Cardiac atrium fibroblast (primary cell): ENCODE measurements around a stretch of chr1.

DNA sequence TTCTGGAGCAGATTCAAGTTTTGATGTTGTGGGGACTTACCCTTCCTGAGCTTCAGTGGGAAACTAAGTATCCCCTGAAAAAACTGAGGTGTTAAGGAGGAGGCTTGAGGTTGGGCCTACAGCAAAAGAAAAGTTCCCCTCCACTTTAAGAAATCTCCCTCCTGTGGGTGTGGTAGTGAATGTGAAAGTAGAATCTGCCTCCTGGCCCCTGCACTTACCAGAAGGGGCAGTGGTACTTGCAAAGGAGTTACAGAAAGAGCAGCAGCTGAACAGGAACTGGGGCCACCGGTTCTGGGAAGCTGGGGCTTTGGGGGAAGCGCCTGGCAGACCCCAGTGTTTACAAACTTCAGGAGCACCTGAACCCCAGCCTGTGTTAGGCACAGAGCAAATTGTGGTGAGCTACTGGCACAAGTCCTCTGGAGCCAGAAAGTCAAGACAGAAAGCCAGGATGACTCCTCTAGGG is 250.2 kb upstream of the FGGY start:
- RAMPAGE, long total RNA, result no peak

DNA sequence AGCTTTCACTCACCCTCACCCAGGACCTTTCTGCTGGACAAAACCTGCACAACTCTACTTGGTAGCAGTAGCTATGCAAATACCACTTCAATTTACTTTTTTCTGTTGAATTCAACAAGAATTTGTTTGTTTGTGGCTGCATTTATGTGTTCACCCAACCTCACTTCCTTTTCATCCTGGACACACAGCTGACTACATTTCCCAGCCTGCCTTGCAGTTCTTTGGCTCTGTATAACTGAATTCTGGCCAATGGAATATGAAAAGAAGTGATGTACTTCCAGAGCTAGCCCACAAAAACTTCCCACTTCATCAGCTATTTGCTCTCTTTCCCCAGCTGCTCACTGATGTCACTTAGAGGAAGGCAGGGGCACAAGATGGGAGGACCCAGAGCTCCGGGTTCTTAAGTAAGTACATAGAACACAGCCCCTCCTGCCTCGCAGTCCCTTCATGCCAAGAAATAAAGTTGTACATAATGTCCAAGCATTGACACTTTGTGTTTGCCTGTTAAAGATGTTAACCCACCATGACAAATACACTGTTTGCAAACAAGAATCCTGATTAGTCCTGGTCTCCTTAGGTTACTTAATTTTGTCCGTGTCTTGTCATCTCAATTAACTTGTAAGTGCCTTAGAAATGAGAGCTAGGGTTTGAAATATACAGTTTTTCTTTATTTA is 235.0 kb upstream of the FGGY start:
- RAMPAGE, long total RNA, result no peak

DNA sequence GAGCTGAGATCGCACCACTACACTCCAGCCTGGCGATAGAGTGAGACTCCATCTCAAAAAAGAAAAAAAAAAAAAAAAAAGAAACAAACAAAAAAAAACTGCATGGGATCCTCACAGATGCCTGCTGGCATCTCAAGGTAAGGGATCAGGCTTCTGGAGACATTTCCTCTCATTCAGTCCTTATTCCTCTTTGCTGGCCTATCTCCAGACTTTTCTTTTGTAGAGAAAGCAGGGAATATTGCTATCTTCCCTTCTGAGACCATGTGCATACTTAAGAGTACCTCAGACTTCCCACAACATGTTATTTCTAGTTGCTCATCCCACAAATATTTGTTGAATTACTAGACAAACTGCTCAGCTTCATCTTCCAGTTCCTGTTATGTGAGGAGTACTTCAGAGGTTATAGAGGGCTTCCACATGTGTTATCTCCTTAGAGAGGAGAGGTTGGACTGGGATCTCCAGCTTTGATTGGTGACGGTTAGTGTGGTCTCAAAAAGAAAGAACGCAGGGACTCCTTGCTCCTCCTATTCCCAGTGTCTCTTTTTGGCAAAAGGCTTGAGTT is 78.4 kb downstream of the FGGY start:
- RAMPAGE, long total RNA, result no peak

DNA sequence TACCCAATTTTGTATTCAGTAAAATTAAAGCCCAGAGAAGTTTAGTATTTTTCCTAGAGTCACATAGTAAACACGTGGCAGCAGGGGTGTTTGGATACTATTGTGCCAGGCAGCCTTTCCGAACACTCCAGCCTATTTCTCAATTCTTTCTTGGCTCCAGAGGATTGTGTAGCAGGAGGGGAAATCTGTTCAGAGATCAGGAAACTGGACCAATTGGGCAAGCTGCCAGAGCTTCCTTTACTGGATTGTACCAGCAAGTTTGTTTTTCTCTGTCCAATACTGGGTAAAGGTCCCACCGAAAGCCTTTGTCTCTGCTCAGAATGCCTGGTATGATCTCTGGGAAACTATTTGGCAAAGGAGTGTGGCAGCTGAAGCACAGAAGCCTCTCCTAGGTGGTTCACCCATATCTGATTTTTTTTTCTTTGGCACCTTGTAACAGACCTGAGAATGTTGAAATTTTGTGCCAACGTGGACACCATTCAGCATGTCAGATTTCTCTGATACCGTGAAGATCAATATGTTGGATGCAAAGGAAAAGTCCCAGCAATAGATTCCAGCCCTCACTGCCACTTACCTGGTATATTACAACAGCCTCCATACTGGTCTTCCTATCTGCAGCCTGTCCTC is 126.1 kb downstream of the FGGY start:
- RAMPAGE, long total RNA, result no peak

- RAMPAGE, long total RNA, result no peak
Measured at GRCh38 chr1:59499092-59499505, 202.2 kb downstream of the FGGY start.

DNA sequence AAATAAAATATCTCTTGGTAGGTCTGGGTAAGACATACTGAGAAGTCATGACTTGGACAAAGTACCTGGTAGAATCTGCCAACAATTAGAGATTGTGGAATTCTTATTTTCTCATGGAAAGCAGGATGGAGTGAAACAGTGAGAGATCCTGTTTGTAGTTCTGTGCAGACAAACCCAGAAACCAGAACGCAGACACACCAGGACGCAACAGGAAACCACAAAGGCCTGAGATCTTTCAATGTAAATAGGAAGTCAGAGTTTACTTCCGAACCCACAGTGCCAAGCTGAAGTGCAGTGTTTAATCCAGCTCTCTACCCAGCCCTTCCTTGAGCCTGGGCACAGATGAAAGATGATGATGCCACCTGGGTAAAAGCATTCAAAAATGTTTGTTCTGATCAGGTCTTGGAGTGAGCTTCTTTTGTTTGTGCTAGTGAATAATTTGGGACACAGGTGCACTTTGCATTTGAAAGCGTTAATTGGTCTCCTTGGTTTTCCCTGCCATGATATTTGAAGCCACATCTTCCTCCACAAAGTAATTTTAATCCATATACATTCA is 244.2 kb upstream of the HOOK1 start:
- RAMPAGE, long total RNA, result no peak

DNA sequence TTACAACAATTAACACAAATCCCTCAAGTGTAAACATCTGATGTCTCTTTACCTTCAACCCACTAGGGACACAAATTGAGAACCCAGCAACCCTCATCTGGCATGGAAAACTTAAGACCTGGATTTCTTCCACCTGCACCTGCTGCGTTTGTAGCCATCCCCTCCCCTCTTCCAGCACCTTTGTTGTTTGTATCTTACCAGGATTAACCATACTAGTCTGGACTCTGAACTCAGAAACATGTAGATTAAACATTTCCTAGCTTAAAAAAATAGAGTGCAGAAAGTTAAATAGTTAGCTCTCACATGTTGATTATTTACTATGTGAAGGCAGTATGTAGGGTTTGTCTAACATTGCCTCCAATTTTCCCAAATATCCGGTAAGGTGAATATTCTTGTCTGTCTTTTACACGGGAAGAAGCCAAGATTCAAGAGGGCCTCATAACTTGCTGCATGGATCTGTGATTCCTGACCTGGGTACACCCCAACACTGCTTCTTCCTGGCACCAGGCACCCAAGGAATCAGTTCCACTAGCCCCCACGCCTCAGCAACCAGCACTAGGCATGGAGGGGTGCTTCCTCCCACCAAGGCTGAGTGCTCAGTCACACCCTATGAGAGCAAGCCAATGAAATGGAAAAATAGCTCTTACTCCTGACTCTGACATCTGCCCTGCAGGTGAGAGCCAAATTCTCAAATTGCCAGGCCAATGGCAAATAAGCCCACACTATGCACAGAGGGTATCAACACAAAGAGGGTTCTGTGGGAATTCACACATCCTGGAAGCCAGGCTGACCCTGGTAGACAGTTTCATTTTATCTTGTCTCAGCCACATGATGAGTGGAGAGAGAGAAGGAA is 220.5 kb upstream of the HOOK1 start:
- RAMPAGE, long total RNA, result no peak

DNA sequence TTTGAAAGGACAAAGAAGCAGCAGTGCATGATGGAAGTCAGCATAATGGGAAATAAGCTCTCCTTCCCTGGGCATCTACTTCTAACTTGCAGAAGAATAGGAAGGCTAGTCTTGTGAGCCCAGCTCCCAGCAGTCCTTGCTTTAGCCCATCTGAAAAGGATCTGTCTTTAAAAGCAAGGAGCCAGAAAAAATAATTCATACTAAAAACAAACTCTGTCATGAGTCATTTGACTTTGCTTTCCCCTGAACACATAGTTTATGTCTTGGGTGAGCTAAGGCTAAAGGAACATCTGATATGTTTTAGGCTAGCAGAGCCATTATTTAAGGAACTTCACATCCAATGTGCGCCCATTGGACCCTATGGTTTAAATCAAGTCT is 111.2 kb upstream of the HOOK1 start:
- RAMPAGE, long total RNA, result no peak

GRCh38 chr1:59967096-59967725 is 40.6 kb upstream of the CYP2J2 start:
- RAMPAGE, long total RNA, result no peak

GRCh38 chr1:60489867-60490903 is 416.6 kb upstream of the C1orf87 start:
- RAMPAGE, long total RNA, result no peak

DNA sequence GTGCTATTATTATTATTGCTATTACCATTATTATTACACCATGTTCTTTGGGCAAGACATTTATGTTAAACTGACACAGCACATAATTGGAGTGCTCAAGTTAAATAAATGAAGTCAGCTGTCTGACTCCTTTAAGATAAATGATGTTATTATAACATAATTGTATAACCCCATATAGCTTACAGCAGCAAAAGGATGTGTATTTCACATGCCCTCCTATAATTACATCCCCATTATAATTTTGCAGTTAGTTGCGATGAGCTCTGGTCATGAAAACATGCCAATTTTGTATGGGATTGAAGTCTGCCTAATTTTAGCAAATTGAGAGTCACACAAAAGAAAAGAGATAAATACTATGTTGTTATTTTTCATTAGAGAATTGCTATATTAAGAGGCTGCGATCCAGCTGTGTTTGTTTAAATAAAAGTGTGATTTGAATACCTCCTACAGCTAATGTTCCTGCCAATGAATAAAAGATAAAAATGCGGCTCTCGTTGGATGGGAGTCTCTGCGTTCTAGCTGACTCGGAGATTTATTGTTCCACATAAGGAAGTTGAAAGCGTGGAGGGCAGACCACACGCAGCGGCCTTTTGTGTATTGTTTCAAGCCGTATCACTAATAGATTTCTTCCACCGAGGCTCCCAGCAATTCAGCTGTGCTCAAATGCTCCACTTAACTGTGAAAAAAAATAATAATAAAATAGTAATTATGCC is 461.0 kb upstream of the NFIA start:
- RAMPAGE, long total RNA, result no peak

DNA sequence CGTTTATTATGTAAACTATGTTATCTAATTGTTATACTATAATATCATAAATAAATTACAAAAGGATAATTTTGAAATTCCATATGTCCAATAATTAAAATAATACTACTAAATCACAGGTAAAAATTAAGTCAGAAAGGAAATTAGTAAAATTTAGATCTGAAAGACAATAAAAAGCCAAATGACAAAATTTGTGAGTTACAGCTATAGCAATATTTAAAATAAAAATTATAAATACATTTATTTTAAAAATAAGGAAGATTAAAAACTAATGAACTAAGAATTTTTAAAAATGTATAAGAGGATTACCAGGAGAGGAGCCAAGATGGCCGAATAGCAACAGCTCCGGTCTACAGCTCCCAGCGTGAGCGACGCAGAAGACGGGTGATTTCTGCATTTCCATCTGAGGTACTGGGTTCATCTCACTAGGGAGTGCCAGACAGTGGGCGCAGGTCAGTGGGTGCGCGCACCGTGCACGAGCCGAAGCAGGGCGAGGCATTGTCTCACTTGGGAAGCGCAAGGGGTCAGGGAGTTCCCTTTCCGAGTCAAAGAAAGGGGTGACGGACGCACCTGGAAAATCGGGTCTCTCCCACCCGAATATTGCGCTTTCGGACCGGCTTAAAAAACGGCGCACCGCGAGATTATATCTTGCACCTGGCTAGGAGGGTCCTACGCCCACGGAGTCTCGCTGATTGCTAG is 442.5 kb upstream of the NFIA start:
- RAMPAGE, long total RNA, result no peak

GRCh38 chr1:60949178-60949817 is 133.1 kb upstream of the NFIA start:
- RAMPAGE, long total RNA, result no peak

DNA sequence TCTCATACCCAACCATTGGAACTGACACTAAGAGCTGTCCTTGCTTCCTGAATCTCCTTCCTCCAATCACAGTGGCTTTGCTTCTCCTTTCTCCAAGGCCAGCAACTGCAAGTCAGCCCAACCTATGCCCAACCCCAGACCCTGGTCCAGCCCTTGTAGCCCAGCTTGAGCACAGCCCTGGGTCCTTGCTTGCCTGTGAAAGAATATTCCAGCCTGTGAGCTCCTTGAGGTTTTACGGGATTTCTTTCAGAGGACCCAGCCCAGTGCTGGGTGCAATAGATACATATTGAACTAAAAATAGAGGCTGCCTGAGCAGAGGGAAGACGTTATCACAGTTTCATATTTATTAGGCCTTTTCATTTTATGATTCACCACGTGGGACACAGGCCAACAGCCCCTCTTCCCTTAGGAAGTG is 92.6 kb upstream of the NFIA start:
- RAMPAGE, long total RNA, result no peak

DNA sequence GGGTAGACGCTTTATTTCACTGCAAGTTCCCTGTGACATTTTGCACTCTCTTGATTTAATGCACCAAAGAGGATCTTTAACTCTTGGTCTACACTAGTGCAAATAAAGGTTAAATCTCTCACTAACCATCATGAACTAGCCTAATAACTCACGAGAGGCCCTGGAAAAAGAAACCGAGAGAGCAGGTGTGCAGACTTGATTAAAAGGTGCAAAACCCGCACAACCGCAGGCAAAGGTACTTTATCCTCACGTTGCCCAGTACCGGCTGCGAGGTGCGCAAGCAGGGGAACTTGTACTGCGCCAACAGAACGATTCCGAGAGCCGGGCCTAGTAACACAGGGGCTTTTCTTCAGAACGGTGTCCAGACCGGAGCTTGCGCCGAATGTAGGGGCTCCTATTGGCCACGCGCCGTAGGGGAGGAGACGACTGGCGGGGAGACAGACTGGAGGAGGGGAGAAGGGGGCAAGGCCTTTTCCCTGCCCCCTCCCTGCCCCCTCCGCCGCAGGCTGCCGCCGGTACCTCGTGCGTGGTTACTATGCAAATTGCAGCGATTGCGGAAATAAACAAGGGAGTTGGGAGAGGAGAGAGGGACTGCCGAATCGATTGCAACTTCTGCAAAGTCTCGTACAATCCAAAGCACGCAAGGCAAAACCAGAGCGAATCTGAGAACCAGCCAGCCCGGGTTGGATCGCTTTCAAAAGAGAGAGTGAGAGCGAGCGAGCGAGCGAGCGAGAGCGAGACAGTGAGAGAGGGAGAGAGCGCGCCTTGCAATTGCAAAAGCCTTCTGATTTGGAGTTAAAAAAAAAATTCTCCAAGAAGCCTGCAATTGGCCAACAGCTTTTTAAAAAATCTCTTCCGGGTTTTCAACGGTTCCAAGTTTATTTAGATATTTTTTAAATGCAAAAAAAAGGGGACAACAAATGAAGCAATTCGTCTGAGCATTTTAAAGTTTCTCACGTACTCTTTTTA is 5.4 kb upstream of the NFIA start:
- RAMPAGE, long total RNA, result no peak

- RAMPAGE, long total RNA, result no peak
Measured at GRCh38 chr1:61083029-61084018, 963 bp downstream of the NFIA start.

- RAMPAGE, long total RNA, result no peak
Measured at GRCh38 chr1:61123218-61123834, 41.0 kb downstream of the NFIA start.

GRCh38 chr1:61125472-61126403 is 43.4 kb downstream of the NFIA start:
- RAMPAGE, long total RNA, result no peak

DNA sequence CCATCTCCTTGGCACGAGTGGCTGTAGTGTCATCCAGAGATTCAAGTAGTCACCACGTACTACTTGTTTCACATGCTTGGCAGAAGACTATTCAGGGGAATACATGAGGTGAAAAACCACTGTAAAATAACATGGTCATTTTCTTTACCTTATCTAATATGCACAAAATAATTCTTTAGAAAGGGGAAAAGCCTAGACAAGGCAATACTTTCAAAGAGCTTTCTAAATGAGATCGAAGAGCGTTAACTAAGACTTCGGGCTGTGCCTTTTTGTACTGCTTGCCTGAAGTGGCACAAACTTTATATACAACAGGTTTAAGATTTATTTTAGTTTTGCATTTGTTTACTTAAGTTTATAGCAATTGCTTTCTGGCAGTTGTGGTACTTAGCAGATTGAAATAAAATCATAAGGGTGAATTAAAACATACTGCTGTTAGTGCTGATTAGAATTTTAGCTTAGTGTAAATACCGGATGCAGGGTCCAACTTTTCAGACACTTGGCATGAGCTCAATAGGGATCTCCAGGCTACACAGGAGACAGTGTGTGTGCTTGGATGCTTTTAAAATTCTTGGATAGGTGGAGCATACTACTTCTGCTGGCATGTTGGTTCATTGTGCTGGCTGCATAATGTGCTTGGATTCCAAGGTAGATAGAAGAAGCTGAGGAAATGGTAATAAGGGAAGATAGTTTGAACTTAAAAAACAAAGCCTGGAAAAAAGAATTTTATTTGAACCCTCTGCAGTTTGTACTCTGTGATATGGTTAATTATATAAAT is 159.6 kb downstream of the NFIA start:
- RAMPAGE, long total RNA, result no peak

DNA sequence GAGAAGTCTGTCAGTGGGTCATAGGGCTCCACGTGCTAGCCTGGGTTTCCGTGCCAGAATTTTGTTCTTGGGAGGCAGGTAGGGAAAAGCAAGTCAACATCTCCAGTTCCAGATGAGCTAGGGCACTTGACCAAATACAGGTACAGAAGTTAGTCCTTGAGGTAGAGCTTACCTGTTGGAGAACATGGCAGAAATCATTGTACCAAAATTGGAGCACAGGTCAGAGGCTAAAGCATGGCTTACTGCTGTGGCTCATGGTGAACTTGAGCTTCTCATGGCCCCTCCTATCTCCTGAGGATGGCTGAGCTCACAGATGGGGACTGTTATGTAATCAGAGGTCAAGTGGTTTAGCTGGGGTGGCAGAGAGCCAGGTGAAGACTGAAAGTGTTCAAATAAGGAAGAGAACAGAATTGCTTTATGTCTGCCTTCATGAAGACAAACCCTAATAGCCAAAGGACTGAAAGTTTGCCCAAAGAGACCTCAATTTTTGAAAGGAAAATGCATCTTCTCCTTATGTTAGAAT is 170.9 kb downstream of the NFIA start:
- RAMPAGE, long total RNA, result no peak